ENCODE measurements around a stretch of chr9.

DNA sequence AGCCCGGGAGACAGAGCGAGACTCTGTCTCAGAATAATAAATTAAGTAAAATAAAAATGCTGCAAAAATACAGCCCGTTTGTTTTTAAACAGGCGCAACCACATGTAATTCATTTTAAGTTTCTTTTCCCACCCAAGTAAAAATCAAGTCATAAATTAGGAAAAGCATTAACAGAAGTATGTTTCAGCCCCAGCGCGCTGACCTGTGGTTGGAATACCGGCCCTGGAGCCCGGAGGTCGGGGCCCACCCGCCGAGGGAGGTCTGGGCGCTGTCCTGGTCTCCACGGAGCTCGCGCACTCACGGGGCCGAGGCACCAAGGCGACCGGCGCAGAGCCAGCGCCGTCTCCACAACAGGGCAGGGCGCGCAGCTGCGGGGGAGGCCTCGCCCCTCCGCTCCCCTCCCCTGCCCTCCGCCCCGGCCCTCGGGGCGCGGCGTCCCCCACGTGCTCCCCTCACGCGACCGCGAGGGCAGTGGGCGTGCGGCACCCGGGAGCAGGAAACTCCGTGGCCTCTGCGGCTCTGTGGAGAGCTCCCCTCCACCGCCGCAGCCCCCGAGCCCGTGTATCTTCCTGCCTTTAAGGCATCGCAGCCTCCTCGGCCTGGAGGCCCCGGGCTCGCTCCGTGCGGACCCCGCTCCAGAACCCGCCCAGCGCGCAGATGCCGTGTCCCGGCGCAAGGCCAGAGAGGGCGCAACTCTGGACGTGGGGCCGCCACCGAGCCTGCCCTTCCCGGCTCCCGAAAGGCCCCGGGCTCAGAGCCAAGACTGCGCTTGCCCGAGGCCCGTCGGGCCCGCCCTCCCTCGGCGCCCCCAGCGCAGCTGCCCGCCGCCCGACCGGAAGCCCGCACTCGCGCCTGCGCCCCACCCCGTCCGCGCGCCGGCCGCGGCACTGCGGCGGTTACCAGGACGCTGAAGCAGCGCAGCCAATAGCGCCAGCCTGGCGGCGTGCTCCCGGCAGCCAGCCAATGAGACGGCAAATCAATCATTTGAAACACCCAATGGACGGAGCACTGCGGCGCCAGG lies 715 bp upstream of the TUBB4B start:
- PRO-cap: bidirectional peak, plus-strand start at position 471 of the sequence, minus-strand start at position 291 of the sequence; bidirectional peak, plus-strand start outside the sequence, minus-strand start at position 889 of the sequence
- RAMPAGE, long total RNA, 2 experiments: no peak in any of the 2 experiments

DNA sequence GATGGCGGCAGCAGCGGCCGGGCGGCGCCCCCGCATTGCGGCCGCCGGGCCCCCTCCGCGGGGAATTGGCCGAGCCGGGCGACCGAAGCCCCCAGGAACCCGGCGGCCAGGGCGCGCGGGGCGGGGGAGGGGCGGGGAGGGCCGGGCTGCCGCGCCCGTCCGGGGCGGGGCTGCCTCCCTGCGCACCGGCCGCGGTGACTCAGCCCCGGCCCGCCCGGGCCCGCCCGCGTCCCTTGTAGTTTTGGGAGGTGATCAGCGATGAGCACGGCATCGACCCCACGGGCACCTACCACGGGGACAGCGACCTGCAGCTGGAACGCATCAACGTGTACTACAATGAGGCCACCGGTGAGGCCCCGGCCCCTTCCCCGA lies 381 bp downstream of the TUBB4B start:
- PRO-cap: bidirectional peak, plus-strand start at position 238 of the sequence, minus-strand start at position 122 of the sequence
- RAMPAGE, long total RNA, 2 experiments: no peak in any of the 2 experiments

DNA sequence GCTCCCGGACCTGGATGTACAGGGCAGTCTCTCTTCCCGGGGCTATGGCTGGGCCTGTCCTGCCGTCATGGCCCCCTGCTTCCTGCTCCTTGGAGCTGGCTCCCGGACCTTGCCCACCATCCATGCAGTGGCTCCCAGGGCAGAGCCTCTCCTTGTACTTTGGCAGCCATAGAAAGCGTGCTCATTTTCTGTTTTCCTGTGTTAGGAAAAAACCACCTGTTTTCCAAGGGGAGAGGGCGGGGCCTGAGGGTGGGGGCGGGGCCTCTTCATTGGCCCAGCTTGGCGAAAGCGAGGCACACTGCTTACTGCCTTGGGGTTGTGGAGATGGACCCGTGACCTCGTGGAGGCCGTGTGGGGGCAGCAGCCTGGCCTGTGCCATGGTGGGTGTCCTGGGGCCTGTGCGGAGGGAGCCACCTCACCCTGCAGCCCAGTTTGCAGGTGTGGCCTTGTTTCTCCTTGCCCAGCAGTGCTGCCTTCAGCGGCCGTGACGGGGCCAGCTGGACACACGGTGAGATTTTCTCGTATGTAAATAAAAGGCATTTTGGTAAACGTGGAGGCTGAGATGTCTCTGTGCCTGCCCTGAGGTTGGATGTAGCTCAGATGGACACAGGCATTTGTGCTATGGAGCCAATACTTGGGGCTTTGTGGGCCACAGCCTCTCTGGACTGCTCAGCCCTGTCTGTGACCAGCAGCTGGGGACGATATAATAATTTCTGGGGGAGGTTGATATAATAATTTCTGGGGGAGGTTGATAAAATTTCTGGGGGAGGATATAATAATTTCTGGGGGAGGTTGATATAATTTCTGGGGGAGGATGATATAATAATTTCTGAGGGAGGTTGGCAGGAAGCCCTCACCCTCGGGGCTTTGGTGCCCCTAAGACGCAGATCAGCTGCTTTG lies 4.3 kb upstream of the TOR4A start:
- PRO-cap: no peak
- RAMPAGE, long total RNA, 2 experiments: no peak in any of the 2 experiments

GRCh38 chr9:137302799-137303706 lies 982 bp upstream of the NRARP start:
- PRO-cap: no peak
- RAMPAGE, long total RNA, 2 experiments: no peak in any of the 2 experiments

GRCh38 chr9:137363064-137363407 lies 59.9 kb downstream of the EXD3 start:
- PRO-cap: no peak
- RAMPAGE, long total RNA, 2 experiments: no peak in any of the 2 experiments

GRCh38 chr9:137406802-137407575 lies 16.0 kb downstream of the EXD3 start:
- PRO-cap: no peak
- RAMPAGE, long total RNA, 2 experiments: no peak in any of the 2 experiments

GRCh38 chr9:137422327-137423062 lies 467 bp downstream of the EXD3 start:
- PRO-cap: no peak
- RAMPAGE, long total RNA, 2 experiments: no peak in any of the 2 experiments

DNA sequence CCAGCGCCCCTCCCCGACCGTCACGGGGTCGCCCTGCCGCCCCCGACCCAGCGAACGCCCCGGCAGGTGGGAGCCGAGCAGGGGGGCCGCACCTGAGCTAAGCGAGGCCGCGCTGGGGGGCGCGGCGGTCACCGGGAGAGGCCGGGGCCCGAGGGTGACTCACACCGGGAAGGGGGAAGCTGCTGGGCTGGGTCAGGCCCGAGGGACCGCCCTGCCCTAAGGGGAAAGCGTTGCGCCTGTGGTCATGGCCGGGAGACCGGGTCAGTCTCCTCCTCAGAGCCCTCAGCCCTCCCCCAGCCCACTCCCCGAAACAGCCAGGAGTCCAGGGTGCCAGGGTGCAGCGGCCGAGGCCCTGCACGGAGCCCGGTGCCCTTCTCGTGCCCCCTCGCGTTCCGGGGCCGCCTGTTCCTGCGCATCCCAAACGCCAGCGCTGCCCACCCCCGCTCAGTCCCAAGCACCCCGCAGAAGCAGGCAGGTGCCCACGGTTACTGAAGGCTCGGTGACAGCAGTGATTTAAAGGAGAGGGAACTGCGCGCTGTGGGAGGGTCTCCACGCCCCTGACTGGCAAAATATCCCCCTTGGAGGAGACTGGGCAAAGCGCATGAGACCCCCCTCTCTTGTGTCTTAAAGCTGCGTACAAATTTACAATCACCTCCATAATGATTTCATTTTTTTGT lies 714 bp downstream of the NOXA1 start:
- PRO-cap: bidirectional peak, plus-strand start at position 219 of the sequence, minus-strand start at position 143 of the sequence
- RAMPAGE, long total RNA, 2 experiments: start-site peak on the plus strand in 1 of 2 experiments, centred at position 582 of the sequence, 10 reads per replicate

GRCh38 chr9:137439327-137439752 lies 1.8 kb downstream of the ENTPD8 start:
- PRO-cap: no peak
- RAMPAGE, long total RNA, 2 experiments: no peak in any of the 2 experiments

DNA sequence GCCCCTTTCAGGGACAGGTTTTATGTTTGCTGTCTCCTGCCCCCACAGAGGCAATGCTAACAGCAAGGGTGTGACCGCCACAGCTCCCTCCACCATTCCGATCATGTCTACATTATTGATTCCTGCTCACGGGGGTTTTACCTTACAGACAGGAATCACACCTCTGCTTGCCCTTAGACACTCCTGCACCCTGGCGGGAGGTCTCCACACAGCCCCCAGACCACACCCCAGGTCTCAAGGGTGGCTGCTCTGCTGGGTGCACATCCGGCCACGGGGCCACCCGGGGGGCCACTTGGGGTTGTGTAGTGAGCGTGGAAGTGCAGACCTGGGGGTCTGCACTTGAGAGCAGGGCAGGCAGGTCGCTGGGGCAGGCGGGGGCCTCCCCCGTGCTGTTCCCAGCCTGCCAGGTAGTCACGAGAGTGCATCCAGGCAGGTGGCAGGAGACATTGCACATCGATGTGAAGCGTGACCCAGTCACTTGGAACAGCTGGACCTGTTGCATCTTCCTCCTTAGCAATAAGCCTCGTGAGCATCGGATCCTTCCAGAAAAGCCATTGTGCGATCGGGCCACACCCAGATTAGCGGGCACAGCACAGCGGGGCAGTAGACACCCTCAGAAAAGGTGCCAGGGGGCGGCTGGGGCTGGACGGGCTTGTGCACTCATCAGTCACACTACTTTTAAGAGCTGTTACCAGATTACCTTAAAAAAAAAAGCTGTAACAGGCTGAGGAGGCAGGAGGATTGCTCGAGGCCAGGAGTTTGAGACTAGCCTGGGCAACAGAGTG lies 4.8 kb upstream of the ENTPD8 start:
- PRO-cap: unidirectional peak, plus-strand start at position 554 of the sequence
- RAMPAGE, long total RNA, 2 experiments: no peak in any of the 2 experiments

GRCh38 chr9:137456963-137457772 lies 2.0 kb downstream of the NSMF start:
- PRO-cap: no peak
- RAMPAGE, long total RNA, 2 experiments: no peak in any of the 2 experiments

DNA sequence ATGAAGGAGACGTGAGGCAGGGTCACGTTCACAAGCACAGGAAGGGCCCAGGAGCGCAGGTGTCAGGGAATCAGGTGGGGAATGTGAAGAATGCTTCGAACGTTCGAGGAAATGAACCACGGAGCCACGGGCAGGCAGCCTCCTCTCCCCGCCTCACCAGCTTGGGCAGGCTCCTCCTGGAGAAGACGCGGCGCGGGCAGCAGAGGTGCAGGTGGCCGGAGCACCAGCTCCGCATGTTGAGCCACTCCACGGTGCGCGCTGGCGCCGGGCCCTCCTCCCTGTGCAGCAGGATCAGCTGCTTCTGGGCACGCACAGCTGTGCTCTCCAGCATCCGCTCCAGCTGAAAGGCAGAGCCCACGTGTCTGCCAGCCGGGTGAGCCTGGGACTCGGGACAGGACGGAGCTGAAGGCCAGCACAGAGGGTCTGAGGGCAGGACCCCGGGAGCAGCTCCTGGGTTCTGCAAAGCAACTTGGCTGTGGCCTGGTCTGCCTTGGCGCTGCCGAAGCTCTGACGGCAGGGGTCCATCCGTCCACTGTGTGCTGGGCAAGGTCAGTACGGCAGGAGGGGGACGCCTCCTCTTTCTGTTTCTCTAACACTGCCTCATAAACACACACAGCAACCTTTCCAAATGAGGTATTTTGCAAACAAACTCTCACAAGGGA lies 19.9 kb upstream of the NSMF start:
- PRO-cap: no peak
- RAMPAGE, long total RNA, 2 experiments: no peak in any of the 2 experiments

DNA sequence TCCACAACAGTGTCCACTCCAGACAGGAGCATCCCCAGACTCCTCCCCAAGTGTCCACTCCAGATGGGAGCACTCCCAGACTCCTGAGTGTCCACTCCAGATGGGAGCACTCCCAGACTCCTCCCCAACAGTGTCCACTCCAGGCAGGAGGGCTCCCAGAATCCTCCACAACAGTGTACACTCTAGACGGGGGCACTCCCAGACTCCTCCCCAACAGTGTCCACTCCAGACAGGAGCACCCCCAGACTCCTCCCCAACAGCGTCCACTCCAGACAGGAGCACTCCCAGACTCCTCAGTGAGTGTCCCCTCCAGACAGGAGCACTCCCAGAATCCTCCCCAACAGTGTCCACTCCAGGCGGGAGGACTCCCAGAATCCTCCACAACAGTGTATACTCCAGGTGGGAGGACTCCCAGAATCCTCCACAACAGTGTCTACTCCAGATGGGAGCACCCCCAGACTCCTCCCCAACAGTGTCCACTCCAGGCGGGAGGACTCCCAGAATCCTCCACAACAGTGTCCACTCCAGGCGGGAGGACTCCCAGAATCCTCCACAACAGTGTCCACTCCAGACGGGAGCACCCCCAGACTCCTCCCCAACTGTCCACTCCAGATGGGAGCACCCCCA lies 16.5 kb downstream of the PNPLA7 start:
- PRO-cap: no peak
- RAMPAGE, long total RNA, 2 experiments: no peak in any of the 2 experiments

GRCh38 chr9:137632654-137633272 lies 14.0 kb downstream of the EHMT1 start:
- PRO-cap: no peak
- RAMPAGE, long total RNA, 2 experiments: no peak in any of the 2 experiments

GRCh38 chr9:137669234-137669500 lies 50.4 kb downstream of the EHMT1 start:
- PRO-cap: no peak
- RAMPAGE, long total RNA, 2 experiments: no peak in any of the 2 experiments

- PRO-cap: no peak
- RAMPAGE, long total RNA, 2 experiments: no peak in any of the 2 experiments
Measured at GRCh38 chr9:137672782-137673828, 54.3 kb downstream of the EHMT1 start.

- PRO-cap: no peak
- RAMPAGE, long total RNA, 2 experiments: no peak in any of the 2 experiments
Measured at GRCh38 chr9:137705366-137706536, 86.9 kb downstream of the EHMT1 start.

DNA sequence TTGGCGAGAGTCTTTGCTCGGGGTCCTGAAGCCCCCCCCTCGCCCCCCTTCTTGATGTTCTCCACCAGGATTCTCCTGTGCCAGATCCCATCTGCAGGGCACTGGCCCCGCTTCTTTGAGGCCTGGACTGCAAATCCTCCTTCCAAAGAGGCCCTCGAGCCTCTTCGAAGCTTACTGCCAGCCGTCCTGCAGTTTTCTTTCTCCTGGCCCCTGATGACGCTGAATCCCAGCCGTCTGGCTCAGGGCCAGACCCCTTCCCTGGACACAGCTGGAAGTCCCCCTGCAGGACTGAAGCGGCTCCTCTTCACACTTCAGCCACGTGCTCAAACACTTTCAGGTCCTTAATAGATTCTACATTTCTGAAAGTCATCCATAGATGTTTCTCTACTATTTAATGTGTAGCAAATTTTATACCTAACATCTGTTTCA lies 121.5 kb downstream of the EHMT1 start:
- PRO-cap: no peak
- RAMPAGE, long total RNA, 2 experiments: no peak in any of the 2 experiments

- PRO-cap: no peak
- RAMPAGE, long total RNA, 2 experiments: no peak in any of the 2 experiments
Measured at GRCh38 chr9:137751655-137752544, 125.7 kb upstream of the CACNA1B start.

DNA sequence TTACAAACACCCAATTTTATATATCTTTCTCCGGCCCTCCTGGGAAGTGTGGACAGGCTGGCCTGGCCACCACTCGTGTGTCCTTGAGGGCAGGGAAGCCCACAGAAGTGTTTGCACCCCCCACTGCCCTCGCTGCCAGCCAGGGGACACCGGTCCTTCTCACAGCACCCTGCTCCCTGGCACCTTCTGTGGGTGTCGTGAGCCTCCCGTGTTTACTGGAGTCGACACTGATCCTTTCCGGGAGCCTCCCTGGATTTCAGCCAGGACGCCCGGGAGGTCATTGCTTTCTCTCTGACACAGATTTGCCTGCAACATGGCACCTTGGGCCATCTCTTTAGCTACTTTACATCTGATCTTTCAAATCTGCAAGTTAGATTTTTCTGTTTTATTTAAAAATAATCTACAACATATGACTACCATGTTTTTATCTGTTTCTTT lies 120.4 kb upstream of the CACNA1B start:
- PRO-cap: no peak
- RAMPAGE, long total RNA, 2 experiments: no peak in any of the 2 experiments

Data from lower leg skin (tissue), 2 donors.